ENCODE data around the gene EP400.

DNA sequence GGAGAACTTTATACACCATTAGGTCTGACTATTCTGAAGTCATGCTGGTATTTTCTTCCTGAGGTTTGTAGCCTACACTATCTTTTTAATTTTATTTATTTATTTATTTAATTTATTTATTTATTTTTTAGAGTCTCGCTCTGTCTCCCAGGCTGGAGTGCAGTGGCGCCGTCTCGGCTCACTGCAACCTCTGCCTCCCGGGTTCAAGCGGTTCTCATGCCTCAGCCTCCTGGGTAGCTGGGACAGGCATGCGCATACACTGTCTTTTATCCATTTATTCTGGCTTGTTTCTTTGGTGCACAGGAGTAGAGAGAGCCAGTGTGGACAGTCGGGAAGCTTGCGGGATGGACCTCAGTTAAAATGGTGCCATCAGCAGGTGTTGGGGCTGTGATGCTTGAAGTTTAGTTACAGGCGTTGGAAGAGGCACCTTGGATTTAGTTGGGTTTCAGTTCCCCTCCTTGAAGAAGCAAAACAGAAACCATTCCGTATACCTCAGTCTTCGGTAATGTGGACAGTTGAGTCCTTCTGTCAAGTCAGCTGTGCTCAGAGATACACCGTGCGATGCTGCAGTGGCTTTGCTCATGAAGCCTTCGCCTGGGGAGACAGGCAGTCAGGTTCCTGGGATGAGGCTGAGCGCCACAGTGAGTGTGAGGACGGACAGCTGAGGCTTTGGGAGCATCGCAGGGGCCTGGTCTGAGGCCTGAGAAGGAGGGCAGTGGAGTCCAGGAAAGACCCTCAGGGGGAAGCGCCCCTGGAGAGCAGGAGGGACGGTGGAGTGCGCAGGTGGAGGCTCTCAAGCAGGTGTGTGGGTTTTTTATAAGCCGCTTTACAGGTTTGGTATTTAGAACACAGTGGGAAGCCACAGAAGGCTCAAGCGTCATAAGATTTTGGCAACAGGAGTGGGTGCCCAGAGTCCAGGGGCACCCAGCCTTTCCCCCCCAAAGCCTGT, 7.3 kb downstream of the RAN start:
- RAMPAGE, long total RNA = no peak
- RRBS = no CpG with 5 or more reads among the region's 23 CpGs

GRCh38 chr12:130989978-130990482, 36.3 kb downstream of the ADGRD1 start:
- RAMPAGE, long total RNA = no peak
- RRBS = no CpG with 5 or more reads among the region's 9 CpGs

GRCh38 chr12:131367485-131367920, 343.4 kb upstream of the SFSWAP start:
- RAMPAGE, long total RNA = no peak
- RRBS = no CpG with 5 or more reads among the region's 9 CpGs

DNA sequence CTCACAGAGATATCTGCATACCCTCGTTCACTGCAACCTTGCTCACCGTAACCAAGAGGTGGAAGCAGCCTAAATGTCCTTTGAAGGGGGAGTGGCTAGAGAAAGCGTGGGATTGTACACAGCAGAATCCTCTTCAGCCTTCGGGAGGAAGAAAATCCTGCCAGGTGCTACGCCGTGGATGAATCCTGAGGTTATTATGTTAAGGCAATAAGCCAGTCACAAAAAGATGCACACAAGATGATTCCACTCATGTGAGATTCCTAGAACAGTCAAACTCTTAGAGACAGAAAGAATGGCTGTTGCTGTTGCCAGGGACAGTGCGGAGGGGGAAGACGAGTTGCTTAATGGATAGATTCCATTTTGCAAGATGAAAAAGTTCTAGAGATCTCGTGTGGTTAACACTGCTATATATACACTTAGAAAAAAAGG, 39.6 kb upstream of the SFSWAP start:
- RAMPAGE, long total RNA = no peak
- RRBS = no CpG with 5 or more reads among the region's 9 CpGs

DNA sequence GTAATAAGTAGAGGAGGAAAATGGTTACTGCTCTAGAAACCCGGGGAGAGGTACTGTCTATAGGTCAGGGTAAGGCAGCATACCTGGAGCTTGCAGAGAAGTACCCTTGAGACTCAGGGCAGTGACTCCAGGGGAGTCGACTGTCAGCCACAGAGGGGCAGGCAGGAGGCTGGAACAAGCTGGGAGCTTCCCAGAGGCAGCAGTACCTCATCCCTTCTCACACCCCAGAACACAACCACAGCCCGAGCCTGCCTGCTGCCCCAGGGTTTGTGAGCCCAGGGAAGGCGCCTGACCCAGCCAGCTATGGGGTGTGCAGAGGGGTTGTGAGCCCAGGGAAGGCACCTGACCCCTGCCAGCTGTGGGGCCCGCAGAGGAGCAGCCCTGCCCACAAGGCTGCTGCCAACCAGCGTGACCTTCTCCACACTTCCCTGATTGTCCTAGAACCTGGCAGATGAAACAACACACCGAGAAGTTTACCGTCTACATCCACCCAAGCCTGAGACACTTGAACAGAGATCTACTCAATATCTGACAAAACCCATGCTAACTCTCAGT, 47.1 kb downstream of the SFSWAP start:
- RAMPAGE, long total RNA = no peak
- RRBS = no CpG with 5 or more reads among the region's 8 CpGs

- RAMPAGE, long total RNA = no peak
- RRBS = no CpG with 5 or more reads among the region's 8 CpGs
Measured at GRCh38 chr12:131764227-131764714, 53.4 kb downstream of the SFSWAP start.

DNA sequence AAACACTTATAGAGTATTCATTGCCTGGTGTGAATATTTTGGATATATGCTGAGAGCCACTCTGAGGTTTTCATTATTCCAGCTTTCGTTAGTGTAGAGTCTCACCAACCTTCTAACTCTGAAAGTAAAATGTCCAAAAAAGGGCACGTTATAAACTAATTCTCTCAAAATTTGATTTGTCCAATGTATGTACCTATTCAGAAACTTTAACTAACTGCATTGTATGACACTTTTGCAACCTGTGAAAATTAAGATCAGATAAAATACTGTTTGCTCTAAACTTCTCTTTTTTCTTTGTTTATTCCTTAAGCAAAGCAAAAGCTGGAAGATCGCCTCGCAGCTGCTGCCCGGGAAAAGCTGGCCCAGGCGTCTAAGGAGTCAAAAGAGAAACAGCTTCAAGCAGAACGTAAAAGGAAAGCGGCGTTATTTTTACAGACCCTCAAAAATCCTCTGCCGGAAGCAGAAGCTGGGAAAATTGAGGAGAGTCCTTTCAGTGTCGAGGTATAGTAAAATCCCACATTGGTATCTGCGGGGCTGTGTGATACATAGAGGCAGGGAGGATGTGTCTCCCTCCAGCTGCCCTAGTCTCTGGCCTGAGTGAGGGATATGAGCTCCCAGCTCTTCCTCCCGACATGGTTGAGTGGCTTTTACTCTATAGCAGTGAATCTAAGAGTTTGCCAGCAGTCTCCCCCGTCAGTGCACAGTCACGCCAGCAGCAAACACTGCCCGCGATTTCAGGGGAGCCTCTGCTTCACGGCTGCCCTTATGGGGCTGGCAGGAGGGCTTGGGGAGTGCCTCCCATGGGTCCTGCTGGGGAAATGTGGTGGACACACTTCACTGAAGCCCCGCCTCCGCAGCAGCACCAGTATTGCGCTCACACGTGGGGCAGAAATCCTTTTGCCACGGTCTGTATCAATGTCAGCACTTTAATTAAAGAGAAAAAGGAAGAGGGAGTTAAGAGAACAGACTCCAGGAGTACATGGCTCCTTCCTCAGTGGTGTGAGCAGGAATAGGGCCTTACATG, 55.2 kb downstream of the SFSWAP start:
- RAMPAGE, long total RNA = no peak
- RRBS = 78% methylated on average over 4 of the region's 23 CpGs

GRCh38 chr12:131783735-131784485, 44.3 kb upstream of the MMP17 start:
- RAMPAGE, long total RNA = no peak
- RRBS = 28% methylated on average over 3 of the region's 12 CpGs

GRCh38 chr12:131896371-131897466, 2.3 kb downstream of the ULK1 start:
- RAMPAGE, long total RNA = no peak
- RRBS = under 1% methylated on average over 3 of the region's 39 CpGs

GRCh38 chr12:131904130-131904868, 9.9 kb downstream of the ULK1 start:
- RAMPAGE, long total RNA = no peak
- RRBS = no CpG with 5 or more reads among the region's 10 CpGs

DNA sequence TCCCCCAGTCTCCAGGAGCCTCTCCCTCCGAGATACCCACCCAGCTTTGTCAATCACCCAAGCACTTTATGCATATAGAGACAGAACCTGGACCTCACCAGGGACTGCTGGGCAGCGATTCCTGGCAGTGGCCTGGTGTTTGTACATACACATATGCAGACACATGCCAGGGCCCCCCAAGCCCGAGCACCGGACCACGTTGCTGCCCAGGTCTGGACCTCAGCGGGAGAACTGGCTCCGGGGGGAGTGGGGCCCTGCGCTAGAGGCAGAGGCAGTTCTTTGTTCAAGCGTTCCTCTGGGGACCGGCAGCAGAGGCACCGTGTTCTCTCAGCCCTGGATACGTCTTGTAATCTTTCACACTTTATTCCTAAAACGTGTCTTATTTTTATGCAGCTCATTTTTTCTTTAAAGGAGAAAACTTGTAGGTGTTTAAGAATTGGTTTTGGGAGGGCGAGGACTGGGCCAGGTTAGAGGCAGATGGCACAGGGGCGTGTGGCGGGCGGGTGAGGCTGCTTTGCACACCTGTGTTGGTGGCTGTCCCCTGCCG, 7.2 kb upstream of the PUS1 start:
- RAMPAGE, long total RNA = no peak
- RRBS = 79% methylated on average over 7 of the region's 18 CpGs

DNA sequence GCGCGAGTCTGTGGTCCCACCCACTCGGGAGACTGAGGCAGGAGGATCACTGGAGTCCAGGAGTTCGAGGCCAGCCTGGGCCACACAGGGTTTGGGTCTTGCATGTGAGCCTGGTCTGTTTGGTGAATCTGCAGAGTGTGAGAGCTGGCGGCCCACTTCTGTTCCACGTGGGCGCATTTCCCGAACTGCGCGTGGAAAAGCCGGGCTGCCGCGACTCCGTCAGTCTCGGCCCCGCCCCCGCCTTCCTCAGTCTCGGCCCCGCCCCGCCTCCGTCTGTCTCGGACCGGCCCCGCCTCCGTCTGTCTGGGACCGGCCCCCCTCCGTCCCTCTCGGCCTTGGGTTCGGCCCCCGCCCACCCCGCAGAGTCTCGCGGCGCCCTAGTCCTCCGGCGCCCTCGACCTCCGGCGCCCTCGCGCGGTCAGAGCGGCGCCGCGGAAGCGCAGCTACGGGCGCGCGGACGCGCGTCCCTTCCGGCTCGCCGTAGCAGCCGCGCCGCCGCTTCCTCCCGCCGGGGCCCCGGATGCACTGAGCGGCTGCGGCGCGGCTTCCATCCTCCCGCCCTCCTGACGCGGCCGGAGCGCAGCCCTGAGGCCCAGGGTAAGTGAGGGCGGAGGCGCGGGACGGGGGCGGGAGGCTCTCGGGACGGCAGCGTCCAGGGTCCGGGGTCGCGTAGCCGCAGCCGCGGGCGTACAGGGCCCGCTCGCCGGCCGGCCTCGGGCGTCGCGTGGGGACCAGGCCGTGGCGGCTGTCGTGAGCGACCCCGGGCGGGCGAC, at the start of gene EP400:
EP400 (plus strand) TSS at position 503 of the 773 bp plus-strand sequence.
- RAMPAGE, long total RNA = start-site peak on the plus strand centred at position 521 of the sequence, 96 bp wide, 26 and 16 reads in 2 replicates
- RRBS = 2% methylated on average over 76 of the region's 103 CpGs

DNA sequence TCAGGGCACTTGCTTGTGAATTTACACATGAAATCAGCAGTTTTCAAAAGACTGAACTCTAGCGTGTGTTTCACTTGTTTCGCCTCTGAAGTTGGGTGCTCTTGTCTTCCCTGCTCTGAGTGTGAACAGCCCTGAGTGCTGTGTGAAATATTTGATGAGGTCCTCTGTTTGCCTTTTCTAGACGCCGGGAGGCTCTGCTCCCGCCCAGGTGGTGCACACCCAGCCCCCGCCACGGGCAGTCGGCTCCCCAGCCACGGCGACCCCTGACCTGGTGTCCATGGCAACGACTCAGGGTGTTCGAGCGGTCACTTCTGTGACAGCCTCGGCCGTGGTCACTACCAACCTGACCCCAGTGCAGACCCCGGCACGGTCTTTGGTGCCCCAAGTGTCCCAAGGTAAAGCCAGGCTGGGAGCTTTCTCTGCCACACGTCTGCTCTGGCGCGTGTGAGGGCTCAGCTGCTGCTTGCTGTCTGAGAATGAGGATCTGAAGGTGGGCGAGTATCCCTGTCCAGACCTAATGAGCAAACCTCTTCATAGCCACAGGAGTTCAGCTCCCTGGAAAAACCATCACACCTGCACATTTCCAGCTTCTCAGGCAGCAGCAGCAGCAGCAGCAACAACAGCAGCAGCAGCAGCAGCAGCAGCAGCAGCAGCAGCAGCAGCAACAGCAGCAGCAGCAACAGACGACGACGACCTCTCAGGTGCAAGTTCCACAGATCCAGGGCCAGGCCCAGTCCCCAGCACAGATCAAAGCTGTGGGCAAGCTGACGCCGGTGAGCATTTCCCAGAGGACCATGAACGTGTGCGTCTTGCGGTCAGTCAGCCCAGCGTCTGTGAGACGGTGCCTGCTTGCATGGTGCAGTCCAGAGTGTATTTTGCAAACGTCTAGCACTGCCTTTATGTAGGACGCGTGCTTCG, 81.9 kb downstream of the DDX51 start:
- RAMPAGE, long total RNA = no peak
- RRBS = no CpG with 5 or more reads among the region's 35 CpGs

DNA sequence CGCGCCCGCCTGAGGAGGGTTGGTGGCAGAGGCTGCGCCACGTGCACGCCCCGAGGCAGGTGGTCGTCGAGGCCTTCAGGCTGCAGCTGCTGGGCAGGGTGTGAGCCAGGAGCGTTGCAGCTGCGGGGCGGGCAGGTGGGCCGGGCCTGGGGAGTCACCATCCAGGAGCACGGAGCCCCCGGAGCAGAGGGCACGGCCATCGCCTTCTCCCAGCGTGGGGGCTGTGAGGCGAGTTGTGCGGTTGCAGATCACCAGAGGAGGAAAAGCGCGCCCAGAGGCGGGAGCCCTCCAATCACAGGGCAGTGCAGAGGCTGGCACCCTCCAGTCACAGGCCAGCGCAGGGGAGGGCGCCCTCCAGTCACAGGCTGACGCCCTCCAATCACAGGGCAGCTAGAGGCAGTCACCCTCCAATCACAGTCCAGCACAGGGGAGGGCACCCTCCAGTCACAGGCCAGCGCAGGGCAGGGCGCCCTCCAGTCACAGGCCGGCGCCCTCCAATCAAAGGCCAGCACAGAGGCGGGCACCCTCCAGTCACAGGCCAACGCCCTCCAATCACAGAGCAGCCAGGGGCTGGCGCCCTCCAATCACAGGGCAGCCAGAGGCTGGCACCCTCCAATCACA, 26.8 kb downstream of the DDX51 start:
- RAMPAGE, long total RNA = no peak
- RRBS = no CpG with 5 or more reads among the region's 33 CpGs

GRCh38 chr12:132151217-132151752, 7.0 kb downstream of the NOC4L start:
- RAMPAGE, long total RNA = no peak
- RRBS = no CpG with 5 or more reads among the region's 31 CpGs

GRCh38 chr12:132177109-132177550, 32.9 kb downstream of the NOC4L start:
- RAMPAGE, long total RNA = no peak
- RRBS = no CpG with 5 or more reads among the region's 14 CpGs

GRCh38 chr12:132185716-132186525, 41.7 kb downstream of the NOC4L start:
- RAMPAGE, long total RNA = no peak
- RRBS = no CpG with 5 or more reads among the region's 29 CpGs

- RAMPAGE, long total RNA = no peak
- RRBS = no CpG with 5 or more reads among the region's 14 CpGs
Measured at GRCh38 chr12:132275016-132275506, 54.3 kb downstream of the GALNT9 start.

GRCh38 chr12:132343801-132344154, 14.4 kb upstream of the GALNT9 start:
- RAMPAGE, long total RNA = no peak
- RRBS = no CpG with 5 or more reads among the region's 11 CpGs

DNA sequence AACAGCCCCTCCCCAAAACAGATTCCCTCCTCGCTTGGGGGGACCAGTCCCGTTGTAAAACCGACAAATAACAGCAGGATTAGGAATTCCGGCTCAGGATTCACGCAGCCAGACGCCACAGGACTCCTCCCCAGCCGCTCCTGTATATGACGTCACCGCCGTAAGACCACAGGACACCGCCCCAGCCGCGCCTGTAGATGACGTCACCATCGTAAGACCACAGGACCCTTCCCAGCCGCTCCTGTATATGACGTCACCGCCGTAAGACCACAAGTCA, 44.1 kb upstream of the FBRSL1 start:
- RAMPAGE, long total RNA = no peak
- RRBS = no CpG with 5 or more reads among the region's 19 CpGs

Data from epithelial cell of alveolus of lung (primary cell).